Parietal lobe (tissue), 2 donors: ENCODE measurements around the gene CDC27.

GRCh38 chr17:47066671-47067142 lies 87.7 kb upstream of the RPRML start:
- RAMPAGE, long total RNA, result no peak

DNA sequence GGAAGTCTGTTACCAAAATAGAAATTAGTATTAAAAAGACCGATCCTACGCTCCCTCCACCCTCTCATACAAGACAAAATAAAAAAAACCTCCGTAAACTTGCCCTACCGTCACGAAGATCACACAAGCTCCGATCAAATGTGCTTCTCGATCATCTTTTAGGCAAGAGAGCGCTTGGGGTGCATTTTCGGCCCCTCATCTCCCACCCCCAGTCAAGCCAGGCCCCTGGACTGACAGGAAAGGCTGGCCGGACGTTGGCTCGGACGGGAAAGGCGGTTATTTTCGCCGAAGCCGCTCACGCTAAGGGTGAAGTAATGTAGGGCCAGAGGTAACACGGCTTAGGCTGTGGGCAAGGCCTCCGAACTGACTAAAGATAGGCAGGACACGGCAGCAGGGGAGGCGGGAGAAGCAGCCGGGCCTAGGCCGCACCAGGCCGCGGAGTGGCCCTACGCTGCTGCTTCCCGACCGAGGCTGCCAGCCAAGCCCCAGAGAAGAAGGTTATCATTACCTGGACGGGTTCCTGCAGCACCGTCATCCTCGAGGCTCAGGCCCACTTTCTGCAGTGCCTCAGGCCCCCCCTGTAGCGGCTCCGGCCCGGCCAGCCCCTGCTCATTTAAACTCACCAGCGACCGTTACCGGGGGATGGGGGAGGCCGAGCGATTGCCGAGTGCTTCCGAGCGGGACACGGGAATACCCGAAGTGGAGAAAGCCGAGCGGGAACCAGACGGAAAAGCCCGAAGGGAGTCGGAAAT lies at the start of gene CDC27:
Gene CDC27 (minus strand): TSS at position 658 of the 752 bp plus-strand sequence.
- RAMPAGE, long total RNA, result no peak

GRCh38 chr17:47204002-47204546 lies 5.1 kb upstream of the MYL4 start:
- RAMPAGE, long total RNA, result no peak

DNA sequence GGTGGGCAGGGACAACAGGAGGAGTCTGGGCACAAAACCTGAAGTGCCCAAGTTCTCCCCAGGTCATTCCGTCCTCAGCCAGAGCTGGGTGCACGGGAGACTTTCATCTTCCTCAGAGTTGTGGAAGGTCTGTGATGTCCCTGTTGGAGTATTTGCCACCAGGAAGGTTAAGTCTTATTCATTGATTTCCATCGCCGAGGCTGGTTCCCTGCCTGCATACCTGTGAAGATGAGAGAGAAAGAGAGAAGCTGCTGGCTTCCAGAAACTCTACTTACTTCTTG lies 26.2 kb downstream of the ITGB3 start:
- RAMPAGE, long total RNA, result no peak

DNA sequence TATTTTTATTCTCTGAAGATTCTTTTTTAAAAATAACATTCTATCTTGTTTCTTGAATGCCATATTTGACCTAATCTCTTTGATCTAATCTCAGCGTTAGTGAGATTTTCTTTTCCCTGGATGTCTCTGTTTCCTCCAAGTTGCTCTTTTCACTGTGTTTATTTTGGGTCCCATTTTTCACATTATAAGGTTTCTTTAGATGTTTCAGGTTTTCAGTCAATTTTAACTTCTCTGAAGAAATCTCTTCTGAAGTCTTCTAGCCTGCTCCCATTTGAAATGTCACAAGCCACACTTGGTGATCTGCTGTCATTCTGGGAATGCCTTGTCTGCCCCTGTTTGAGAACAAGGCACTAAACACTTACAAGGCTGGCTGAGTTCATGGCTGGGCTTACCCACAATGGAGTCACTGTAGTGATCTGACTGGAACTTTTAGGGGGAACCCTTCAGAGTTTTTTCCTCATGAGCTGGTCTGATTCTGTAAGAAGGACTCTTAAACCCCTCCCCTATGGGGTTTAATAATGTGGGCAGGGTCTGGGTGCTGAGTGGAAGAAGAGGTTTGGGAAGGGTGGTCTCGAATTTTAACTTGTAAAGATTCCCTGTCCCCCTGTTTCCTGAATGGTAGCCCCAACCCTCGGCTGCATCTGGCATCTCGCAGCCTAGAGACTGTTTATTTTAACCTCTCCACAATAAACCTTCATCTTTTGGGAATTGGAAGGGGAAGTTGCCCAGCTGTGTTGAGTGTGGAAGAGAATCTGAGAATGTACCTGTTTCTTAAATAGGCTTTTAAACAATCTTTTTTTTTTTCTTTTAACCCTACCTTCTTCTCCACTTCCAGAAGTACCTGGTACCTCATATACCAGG lies 30.6 kb downstream of the OSBPL7 start:
- RAMPAGE, long total RNA, result no peak

- RAMPAGE, long total RNA, result no peak
These were observed 6.0 kb downstream of the SP2 start for GRCh38 chr17:47901930-47902490.

DNA sequence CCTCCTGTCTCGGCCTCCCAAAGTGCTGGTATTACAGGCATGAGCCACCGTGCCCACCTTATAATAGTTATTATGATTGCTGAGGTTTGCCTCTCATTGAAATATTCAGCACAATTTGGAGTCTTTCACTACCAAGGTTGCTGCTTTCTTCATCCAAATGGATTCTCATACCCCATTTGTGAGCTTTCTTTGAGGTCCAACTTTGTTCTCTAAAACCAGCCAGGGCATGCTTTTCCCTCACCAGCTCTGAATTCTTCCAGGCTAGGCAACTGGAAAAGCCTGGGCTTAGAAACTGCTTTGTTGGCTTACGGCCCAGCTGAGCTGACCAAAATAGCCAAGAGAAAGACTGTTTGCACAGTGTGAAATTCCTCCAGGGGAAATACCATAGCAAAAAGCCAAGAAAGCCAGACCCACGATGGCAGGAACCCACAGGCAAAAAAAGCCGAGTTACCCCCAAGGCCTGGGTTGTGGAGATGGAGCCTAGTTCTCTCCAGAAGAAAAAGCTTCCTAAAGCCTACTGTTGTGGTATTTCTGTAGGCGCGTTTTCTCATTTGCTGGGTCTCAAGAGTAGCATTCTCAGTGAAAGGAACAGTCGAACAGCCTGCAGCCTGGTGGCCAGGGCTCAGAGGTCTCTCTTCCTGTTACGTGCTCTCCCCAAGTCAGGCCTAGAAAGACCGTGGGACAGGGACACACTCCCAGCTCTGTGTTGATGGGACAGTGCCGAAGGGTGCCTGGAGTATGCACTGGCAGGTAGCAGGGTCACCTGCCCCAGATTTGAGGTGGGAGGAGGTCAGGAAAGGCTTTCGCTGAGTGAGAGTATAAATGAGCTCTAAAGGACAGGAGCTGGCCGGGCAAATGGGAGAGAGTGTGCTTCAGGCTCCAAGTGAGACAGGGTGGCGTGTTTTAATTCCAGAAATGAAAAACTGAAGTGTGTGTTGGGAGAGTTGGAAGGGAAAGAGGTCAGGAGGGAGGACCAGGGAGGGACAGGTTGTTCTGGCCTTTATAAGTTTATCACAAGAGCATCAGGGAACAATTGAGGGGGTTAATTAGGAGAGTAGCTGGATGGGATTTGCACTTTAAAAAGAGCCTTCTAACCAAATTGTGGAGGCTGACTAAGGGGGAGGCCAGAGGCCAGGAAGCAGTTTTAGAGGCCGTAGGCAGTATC lies 9.4 kb downstream of the SP2 start:
- RAMPAGE, long total RNA, result no peak

GRCh38 chr17:47987187-47988112 lies 16.5 kb downstream of the CDK5RAP3 start:
- RAMPAGE, long total RNA, result no peak

DNA sequence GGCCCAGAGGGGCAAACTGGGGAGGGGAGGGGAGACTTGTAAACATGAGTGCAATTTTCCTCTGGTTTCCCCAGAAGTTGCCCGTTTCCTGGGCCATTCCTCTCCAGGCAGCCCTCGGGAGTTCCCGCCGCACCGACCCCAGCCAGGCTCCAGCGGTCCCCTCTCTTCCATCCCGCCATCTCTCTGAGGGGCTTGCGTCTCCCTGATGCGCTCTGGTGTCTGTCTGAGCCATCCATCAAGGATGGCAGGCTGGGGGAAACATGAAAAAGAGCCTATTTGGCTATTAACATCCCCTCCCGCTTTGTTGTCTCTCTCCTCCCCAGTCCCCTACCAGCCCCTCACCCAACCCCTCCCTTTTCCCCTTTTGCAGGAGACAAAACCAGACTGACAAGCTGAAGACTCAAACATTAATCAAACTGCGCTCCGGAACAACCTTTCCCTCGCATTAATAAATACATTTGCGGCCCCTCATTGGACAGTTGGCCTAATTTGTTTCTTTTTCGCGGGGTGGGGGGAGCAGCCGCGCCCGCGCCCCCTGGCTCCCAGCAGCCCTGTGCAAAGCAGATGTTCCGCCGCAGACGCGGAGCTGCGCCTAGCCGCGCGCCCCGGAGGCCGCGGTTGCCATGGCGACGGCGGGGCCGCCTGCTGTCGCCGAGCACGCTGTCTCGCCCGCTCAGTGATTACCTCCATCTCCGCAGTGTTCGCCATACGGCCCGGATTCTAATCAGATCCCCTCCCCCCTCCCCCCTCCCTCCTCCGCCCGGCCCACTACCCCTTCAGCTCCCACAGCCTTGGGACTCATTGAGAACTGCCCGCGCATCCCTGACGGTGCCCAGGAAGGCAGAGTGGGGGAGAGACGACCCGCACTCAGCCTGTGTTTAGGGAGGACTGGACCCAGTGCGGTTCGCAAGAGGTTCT lies 25.6 kb downstream of the COPZ2 start:
- RAMPAGE, long total RNA, result no peak

GRCh38 chr17:48048449-48049497 lies 614 bp downstream of the NFE2L1 start:
- RAMPAGE, long total RNA, result no peak

DNA sequence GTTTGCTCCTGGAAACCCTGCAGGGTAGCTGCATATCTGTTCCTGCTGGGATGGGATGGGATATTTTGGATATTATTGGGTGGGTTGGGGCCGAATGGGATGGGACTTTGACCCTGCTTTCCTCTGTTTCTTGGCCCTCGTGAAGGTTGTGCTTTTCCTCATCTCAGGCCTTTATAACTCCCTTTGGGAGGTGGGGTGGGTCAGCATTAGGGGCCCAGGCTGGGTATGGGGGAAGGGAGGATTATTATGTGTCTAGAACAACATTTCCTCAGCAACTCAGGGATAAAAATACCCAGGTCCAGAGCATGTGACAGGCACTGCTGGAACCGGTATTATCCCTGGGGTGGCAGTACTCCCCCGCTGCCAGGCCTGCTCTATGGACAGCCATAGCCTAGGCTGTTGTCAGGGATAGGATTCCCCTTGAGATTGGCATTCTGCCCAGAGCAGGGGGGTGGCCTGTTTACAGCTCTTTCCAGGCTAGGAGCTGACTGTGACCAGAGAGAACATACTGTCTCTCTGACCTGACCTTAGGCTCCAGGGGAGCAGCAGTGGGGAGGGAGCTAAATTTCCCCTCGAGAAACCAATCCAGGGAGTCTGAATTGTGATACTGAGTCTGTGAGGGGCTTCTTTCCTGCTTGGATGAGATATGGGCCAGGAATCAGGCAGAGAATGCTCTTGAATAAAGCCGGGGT lies 5.1 kb downstream of the NFE2L1 start:
- RAMPAGE, long total RNA, result no peak

GRCh38 chr17:48059260-48059977 lies 11.3 kb downstream of the NFE2L1 start:
- RAMPAGE, long total RNA, result no peak

DNA sequence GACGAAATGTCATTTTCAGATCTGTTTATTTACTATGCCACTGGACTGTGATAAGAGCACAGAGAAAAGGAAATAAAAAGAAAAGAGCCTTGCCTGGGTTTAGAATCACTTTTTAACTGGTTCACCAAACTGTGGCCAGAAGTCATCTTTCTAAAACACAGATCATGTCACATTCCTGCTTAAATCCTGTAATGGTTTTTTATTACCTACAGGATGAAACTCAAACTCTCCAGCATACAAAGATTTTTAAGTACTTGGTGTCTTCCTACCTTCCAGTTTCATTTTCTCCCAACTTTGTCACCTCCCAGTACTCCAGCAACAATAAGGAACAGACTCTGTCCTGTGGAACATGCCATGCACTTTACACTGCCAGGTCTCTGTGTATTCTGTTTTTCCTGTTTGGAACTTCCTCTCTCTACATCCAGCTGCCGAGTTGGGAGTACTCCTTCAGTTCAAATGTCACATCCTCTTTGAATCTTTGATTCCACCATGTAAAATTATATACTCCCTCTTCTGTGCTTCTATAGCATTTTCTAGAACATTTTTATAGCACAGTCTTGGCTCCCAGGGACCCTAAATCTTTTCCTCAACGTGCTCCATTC lies 91.6 kb downstream of the SNX11 start:
- RAMPAGE, long total RNA, result no peak

GRCh38 chr17:48337945-48338607 lies 91.9 kb downstream of the SKAP1 start:
- RAMPAGE, long total RNA, result no peak

DNA sequence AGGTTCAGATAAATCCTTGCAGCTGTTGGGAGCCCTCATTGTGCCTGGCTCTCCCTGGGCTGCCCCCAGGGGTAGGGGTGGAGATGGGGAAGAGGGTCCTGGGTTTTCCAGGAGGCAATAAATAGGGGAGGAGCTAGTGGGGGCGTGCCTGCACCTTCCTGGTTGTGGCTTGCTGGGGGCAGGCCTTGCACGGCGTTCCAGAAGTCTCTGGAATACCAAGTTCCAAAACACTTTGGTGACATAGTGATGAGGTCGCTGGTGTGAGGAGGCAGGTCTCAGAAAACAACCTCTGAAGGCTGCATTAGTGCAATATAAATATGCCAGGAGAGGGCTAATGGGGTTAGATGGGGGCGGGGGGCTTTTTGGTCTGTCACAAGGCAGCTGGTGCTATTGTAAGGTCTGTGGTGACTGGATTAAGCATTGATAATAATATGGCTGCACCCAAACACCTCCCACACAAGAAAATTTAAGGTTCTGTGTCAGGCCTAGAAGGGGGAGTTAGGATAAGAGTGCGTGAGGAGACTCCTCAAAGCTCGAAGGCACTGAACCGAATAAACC lies 2.1 kb downstream of the HOXB1 start:
- RAMPAGE, long total RNA, result no peak

- RAMPAGE, long total RNA, result no peak
These were observed 5.7 kb downstream of the HOXB2 start for GRCh38 chr17:48539166-48539681.

- RAMPAGE, long total RNA, result no peak
These were observed 8.1 kb upstream of the HOXB2 start for GRCh38 chr17:48552823-48553554.

GRCh38 chr17:48559898-48560971 lies 15.3 kb upstream of the HOXB2 start:
- RAMPAGE, long total RNA, result no peak

GRCh38 chr17:48562268-48563000 lies 15.7 kb downstream of the HOXB4 start:
- RAMPAGE, long total RNA, result no peak

DNA sequence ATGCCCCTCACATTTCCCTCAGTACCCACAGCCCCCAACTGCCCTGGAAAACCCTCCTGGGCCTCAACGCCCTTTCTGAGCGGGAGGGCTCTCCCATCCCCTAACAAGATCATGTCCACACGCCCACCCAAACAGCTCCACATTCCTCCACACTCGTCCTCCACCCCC lies 14.4 kb downstream of the HOXB4 start:
- RAMPAGE, long total RNA, result no peak